ENCODE data around the gene CENPV.

- PRO-cap = no peak
- RAMPAGE, long total RNA, 3 experiments = no peak in any of the 3 experiments
These were observed 15.6 kb downstream of the HS3ST3B1 start for GRCh38 chr17:14316490-14316840.

DNA sequence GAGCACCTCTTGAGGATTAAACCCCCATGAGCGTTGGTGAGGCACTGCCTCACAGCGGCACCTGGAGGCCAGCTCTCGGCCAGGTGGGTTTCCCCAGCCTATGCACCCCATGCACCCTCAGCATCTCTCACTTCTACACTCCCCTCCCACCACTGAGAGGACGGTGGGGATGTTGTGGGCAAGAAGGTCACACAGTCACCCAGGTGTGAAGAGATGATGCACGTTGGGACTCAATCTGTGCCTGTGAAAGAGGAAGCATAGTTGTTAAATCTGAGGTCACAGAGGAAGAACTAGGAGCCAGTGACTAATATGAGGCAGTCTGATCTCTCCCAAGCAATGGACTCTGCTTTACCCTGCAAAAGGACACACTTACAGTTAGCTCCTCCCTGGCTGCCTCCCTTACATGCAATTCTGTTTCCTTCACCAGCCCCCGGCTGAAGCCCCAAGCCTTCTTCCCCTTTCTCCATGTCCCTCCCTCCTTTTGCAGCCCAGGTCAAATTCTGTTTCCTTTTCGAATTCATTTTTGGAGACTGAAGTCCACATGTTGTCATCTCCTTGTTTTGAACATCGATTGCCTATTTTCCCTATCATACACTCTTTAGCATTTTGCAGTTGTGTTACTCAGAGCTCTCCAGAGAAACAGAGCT lies 58.5 kb downstream of the HS3ST3B1 start:
- PRO-cap = no peak
- RAMPAGE, long total RNA, 3 experiments = no peak in any of the 3 experiments

- PRO-cap = no peak
- RAMPAGE, long total RNA, 3 experiments = no peak in any of the 3 experiments
These were observed 304.2 kb downstream of the HS3ST3B1 start for GRCh38 chr17:14604765-14605786.

GRCh38 chr17:15264411-15264903 lies 669 bp downstream of the PMP22 start:
- PRO-cap = no peak
- RAMPAGE, long total RNA, 3 experiments = no peak in any of the 3 experiments

GRCh38 chr17:15351787-15352436 lies 10.5 kb upstream of the TEKT3 start:
- PRO-cap = no peak
- RAMPAGE, long total RNA, 3 experiments = no peak in any of the 3 experiments

DNA sequence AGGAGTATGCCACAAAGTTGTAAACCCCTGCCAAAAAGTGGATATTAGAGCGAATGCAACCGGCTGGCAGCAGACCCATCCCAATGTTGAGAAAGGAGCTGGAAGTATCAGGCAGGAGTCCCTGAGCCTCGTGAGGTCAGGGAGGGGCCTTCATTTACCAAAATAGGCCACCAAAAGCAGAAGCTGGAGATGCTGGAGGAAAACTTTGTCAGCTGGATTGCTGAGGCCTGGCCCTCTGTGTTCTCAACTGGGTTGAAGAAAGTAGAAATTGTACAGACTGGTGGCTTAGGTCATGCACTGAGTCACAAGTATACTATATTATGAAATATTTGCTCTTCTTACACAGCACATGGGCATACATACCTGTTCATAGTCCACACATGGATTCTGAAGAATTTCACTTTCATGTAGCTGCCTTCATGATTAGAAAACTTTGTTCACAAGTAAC lies 23.2 kb upstream of the TEKT3 start:
- PRO-cap = no peak
- RAMPAGE, long total RNA, 3 experiments = no peak in any of the 3 experiments

GRCh38 chr17:15399035-15399772 lies 57.8 kb upstream of the TEKT3 start:
- PRO-cap = no peak
- RAMPAGE, long total RNA, 3 experiments = no peak in any of the 3 experiments

DNA sequence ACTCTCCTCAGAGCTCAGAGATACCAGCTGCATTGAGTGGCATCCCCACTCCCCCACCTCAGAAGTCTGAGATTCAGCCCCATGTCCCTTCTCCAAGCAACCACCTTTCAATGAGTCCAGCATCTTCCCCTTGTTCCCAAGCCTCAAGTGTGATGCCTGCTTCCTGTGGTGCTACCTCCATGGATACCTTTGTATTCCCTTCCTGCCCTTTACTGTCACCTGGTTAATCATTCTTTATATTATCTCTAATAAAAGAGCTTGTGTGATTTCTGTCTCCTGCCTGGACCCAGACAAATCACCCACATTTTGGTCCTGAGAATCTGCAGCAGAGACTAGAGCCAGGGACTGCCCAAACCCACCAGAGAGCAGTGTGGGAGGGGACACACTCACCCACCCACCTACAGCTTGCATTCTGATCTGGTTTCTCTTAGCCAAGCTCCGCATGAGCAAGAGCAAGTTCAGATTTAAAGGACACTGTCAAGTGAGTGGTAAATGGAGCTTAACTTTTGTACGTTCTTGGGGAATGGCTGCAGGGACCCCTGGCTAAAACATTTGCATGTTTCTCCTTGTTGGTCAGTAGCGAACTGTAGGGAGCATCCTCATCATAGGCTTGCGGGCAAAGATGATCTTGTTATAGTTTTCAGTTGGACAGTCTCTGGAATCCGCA lies 30.1 kb downstream of the CDRT4 start:
- PRO-cap = no peak
- RAMPAGE, long total RNA, 3 experiments = no peak in any of the 3 experiments

DNA sequence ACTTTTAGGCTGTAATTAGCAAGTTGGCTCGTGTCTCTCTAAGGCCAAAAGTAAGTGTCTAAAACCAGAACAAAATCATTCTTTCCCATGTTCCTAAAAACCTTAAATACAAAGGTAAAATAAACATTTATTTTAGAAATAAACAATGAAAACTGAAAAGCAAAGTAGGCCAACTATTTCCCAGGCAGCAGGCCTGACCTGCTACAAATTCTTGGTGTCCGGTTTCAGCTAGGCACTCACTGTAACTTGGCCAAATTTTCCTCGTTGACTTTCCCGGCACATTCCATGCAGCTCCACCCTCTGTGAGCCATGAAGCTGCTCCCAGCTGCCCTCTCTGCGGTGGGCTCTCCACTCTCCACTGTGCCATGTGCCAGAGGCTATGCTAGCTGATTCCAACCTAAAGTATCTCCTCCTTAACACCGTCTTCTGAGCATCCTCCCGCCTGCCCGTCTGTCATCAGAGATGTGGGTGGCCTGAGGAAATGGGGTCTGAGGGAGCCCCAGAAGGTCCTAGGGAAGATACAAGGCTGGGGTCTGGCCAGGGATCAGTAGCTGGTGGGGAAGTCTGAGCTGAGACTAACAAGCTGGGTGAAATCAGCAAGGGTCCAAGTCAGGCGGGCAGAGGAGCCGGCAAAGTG lies 4.0 kb downstream of the CDRT4 start:
- PRO-cap = no peak
- RAMPAGE, long total RNA, 3 experiments = no peak in any of the 3 experiments

DNA sequence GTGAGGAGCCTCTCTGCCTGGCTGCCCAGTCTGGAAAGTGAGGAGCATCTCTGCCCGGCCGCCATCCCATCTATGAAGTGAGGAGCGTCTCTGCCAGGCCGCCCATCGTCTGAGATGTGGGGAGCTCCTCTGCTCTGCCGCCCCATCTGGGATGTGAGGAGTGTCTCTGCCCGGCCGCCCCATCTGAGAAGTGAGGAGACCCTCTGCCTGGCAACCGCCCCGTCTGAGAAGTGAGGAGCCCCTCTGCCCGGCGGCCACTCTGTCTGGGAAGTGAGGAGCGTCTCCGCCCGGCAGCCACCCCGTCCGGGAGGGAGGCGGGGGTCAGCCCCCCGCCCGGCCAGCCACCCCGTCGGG lies 77.7 kb upstream of the ADORA2B start:
- PRO-cap = no peak
- RAMPAGE, long total RNA, 3 experiments = no peak in any of the 3 experiments

DNA sequence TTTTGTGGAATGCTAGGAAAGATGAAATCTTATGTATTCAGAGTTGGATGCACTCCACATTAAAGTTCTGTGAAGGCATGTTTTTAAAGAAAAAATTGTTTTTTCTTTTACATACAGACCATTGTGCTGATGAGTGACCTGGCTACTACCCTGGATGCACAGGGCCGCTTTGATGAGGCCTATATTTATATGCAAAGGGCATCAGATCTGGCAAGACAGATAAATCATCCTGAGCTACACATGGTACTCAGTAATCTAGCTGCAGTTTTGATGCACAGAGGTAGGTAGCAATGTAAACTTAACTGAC lies 26.8 kb downstream of the TTC19 start:
- PRO-cap = no peak
- RAMPAGE, long total RNA, 3 experiments = no peak in any of the 3 experiments

- PRO-cap = no peak
- RAMPAGE, long total RNA, 3 experiments = no peak in any of the 3 experiments
These were observed 38.5 kb downstream of the PIGL start for GRCh38 chr17:16255236-16256103.

- PRO-cap = unidirectional peak, minus-strand start at chr17:16353464
- RAMPAGE, long total RNA, 3 experiments = no peak in any of the 3 experiments
These were observed at the start of gene CENPV for GRCh38 chr17:16352964-16354015. Gene CENPV (minus strand): TSS chr17:16353469.

DNA sequence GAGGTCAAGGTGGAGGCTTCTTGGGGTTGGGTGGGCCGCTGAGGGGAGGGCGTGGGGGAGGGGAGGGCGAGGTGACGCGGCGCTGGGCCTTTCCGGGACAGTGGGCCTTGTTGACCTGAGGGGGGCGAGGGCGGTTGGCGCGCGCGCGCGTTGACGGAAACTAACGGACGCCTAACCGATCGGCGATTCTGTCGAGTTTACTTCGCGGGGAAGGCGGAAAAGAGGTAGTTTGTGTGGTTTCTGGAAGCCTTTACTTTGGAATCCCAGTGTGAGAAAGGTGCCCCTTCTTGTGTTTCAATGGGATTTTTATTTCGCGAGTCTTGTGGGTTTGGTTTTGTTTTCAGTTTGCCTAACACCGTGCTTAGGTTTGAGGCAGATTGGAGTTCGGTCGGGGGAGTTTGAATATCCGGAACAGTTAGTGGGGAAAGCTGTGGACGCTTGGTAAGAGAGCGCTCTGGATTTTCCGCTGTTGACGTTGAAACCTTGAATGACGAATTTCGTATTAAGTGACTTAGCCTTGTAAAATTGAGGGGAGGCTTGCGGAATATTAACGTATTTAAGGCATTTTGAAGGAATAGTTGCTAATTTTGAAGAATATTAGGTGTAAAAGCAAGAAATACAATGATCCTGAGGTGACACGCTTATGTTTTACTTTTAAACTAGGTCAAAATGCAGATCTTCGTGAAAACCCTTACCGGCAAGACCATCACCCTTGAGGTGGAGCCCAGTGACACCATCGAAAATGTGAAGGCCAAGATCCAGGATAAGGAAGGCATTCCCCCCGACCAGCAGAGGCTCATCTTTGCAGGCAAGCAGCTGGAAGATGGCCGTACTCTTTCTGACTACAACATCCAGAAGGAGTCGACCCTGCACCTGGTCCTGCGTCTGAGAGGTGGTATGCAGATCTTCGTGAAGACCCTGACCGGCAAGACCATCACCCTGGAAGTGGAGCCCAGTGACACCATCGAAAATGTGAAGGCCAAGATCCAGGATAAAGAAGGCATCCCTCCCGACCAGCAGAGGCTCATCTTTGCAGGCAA lies 668 bp downstream of the UBB start:
- PRO-cap = no peak
- RAMPAGE, long total RNA, 3 experiments = no peak in any of the 3 experiments

DNA sequence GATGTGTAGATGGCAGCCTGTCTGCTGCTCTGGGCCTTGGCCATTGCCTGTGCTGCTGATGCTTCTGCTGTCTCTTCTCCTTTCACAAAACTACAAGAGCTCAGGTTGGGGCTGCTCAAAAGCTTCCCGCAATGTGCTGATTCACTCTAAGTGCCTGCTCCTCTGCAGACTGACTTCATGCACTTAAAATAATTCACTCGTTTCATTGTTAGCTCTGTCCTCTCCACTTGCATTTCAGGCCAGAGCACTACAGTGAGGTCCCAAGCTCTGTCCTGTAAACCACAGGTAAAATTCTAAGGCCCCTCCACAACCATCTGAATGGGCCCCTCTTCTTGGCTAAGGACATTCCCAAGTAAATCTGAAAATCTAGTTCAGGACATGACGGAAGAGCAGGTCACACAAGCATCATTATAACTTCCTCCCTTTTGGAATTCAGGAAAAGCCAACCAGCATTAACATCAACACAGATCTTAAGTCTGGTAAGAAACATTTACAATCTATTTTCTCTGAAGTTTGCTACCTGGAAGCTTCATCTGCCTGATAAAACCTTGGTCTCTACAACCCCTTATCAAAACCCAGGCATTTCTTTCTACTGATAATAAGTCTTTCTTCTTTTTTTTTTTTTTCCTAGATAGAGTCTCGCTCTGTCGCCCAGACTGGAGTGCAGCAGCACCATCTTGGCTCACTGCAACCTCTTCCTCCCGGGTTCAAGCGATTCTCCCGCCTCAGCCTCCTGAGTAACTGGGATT lies 16.0 kb downstream of the UBB start:
- PRO-cap = no peak
- RAMPAGE, long total RNA, 3 experiments = no peak in any of the 3 experiments

- PRO-cap = no peak
- RAMPAGE, long total RNA, 3 experiments = no peak in any of the 3 experiments
These were observed 20.9 kb downstream of the TRPV2 start for GRCh38 chr17:16436051-16436947.

DNA sequence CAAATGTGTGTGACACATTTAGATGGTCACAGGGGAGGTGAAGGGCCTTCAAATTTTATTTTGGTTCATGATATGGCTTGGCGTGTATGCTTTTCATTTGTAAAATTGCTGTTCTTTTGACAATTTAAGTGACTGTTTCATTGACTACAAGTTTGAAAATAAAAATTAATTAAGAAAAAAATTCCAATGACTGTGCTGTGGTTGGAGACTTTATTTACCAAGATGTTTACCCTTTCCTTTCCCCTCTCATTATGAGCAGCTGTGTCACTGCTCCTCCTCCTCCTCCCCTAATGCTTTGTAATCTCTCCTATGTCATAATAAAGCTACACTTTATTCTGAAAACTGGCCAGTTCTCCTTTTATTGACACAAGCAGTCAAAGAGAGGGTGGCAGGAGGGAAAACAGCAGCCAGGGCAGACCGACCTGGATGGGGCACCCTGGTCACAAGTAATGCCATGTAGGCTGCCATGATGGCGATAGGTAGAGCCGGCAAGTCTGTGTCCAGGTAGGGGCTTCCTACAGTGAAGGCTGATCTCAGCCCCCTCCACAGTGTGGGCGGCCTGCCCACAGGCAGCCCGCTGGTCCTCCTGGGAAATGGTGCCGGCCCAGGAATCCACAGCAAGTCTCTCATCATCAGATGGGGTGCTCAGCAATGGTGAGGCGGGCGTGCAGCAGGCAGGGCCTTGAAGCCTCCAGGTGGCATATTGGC lies 49.2 kb downstream of the TNFRSF13B start:
- PRO-cap = no peak
- RAMPAGE, long total RNA, 3 experiments = no peak in any of the 3 experiments

- PRO-cap = no peak
- RAMPAGE, long total RNA, 3 experiments = no peak in any of the 3 experiments
These were observed 7.8 kb upstream of the TNFRSF13B start for GRCh38 chr17:16979674-16980222.

DNA sequence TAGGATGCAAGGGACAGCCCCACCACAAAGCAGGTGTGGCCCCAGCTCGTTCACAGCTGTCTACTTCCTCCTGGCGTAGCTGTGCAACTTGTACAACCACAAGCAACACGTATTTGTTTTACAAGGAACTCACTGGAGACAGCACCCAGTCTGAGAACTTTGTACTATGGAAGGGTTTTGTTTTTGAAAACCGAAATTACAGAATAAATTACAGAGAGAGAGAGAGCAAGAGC lies 17.4 kb upstream of the TNFRSF13B start:
- PRO-cap = no peak
- RAMPAGE, long total RNA, 3 experiments = no peak in any of the 3 experiments

DNA sequence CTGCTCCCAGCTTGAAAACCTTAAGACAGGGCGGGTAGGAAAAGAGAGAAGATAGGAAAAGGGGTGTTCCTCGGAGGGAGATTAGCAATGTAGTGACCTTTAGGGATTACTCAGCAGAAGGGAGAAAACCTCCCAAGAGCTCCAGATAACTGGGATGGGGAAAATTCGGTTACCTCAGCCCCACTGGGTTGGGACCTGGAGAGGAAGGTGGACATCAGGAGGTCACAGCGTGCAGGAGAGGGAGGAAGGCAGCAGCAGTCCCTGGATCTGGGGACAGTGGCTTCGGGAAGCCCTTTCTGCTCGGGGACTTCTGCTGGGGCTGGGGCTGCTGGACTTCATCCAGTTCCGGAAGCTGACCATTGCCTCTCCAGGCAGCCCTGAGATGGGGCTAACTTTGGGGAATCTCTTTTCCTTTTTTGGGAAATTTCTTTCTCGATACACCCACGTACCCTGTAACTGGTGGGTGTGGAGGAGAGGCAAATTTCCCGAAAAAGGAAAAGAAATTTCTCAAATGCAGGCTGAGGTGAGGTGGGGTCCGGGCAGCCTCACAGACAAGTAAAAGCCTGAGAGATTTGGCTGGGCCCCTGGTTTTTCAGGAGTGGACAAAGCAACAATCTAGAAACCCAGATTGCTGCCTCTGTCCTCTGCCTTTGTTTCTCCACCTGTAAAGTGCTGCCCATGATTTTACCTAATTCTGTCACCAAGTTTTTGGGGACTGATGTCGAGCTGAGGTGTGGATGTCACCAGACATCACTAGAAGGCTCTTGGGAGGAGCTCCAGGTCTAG lies 39.3 kb downstream of the MPRIP start:
- PRO-cap = no peak
- RAMPAGE, long total RNA, 3 experiments = no peak in any of the 3 experiments

All from tibial nerve (tissue), 3 donors.